Aortic smooth muscle cell (primary cell): ENCODE measurements around the genes FBXW4, FGF8, LDB1 and SUFU.

- RRBS = no CpG with 5 or more reads among the region's 26 CpGs
Measured at GRCh38 chr10:101310553-101311499, 43.1 kb upstream of the BTRC start.

DNA sequence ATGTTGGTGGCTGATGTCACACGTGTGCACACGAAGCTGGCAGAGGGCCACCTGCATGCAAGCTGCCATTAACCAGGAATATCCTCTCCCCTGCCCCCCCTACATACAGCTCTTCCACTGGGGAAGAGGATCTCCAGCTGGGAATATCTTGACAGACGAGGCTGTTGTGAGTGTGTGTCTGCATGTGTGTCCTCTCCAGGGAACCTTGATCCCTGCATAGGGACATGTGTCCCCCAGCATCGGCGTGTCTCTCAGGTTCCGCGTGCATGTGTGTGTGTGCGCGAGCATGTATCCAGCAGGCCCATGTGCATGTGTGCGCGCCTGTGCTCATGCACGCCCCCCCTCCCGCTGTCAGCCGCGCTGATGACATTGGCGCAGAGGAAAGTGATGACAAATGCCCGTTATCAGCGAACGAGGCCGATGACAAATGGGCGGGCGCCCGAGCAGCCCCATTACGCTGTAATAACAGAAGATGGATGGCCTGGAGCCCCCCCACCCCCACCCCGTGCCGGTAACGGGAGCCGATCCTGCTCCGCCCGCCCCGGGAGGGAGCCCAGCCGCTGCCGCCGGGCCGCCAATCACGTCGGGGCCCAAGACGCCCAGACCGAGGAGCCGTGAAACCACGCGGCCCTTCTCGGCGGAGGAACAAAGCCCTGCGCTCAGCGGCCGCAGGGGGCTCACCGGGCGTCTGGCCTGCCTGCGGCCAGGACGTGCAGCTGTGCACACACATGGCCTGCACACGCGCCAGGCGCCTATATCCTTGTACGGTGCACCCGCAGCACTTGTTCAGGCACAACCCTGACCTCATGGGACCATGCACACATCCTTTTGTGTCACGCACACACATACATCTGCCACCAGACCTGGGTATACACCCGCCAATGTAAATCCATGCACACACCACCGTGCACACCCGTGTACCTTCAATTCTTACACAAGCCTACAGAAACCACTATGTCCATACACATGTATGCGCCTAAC, 21.6 kb downstream of the POLL start:
- RRBS = 2% methylated on average over 9 of the region's 61 CpGs

GRCh38 chr10:101578750-101579105, 9.3 kb downstream of the POLL start:
- RRBS = no CpG with 5 or more reads among the region's 4 CpGs

DNA sequence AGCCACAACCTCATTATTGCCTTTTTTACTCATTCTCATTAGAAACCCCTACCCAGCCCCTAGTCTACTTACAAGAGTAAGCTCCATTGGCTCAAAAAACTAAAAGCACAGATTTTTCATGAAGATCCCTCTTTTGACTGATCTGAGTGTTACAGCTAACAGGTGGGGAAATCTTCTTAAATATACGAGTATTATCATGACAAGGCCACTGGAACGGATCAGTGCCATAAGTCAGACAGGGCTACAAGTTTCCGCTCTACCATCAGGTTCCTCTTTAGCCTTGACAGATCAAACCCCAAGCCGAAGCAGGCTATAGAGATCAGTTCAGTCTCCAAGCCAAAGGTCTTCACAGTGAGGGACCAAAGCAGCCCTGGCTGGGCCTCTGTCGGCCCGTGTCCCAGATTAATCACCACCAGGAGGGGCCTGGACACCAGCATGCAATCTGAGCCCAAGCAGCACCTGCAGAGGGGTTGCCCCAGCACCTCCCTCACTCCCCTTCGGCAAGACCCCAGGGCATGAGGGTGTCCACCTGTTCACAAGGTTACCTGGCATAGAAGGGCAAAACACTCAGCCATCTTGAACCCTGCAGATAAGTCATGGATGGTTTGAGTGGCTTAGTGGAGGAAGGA, 36.1 kb downstream of the FBXW4 start:
- RRBS = no CpG with 5 or more reads among the region's 7 CpGs

GRCh38 chr10:101694711-101695371, at the start of gene FBXW4:
TSS of gene FBXW4 (minus strand) at chr10:101695170.
- RRBS = 4% methylated on average over 36 of the region's 66 CpGs

- RRBS = under 1% methylated on average over 51 of the region's 105 CpGs
Measured at GRCh38 chr10:101775587-101776334, at the start of gene FGF8. TSS of gene FGF8 (minus strand) at chr10:101776114.

DNA sequence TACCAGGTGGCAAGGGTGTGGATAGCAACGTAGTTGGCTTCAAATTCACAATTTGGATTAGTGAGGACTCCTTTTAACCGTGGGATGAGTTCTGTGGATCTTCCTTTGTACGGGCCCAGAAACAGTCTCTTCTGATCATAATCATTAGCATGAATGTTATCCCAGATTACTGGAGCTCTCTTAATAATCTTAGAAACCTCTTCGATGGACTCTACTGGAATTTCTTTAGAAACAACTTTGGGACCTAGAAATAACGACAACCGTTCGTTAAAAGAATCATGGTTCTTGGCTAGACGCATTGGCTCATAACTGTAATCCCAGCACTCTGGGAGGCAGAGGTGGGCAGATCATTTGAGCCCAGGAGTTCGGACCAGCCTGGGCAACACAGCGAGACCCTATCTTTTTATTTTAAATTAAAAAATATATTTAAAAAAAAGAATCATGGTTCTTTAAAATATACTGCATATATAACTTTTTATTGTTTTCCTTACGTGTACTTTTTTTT, 14.4 kb downstream of the OGA start:
- RRBS = no CpG with 5 or more reads among the region's 11 CpGs

DNA sequence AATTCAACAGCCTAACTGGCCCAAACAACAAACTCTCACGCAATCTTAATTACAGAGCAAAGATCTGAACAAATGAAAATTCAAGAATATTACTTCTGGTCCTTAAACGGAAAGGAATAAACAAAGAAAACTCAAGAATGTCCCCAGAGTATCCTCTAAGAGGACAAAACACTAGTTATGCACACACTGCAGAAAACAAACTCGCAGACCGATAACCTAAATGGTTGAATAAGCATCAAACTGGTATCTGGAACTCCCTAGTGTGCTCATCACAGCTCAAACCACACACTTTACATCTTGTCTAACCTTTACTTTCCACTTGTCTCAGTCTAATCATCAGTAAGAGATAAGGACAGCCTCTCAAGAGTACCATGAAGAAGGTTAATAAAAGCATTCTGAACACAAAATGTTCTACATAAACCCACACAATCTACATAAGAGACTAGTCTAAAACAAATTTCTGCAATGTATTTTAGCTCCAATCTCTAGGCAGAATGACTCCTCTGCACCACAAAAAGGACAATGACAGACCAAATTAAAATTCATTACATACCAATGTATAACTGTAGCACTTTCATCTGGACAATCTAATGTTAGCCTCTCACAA, 3.5 kb downstream of the OGA start:
- RRBS = no CpG with 5 or more reads among the region's 4 CpGs

DNA sequence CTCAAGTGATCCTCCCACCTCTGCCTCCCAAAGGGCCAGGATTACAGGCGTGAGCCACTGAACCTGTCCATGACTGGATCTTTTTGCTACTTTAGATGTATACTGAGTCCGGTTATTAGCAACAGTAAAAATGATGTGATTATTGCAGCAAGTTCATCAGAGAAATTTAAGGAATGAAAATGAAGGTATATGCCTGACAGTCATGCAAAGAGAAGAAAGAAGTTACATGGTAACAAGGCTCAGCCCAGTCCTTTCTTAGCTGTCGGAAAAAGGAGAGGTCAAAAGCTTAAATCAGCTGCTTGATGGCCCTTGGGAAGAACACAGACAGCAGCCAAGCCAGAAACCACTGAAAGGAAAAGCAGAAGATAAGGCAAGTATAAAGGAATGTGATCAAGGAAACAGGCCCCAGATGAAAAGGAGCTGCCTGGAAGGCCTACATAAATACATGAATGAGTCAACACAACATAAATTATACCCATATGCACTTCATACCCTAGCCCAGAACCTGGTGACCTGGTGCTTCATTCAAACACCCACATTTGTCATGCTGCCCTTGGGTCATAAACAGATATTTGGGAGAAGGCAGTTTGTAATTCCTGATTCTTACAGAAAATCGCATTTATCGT, 94.6 kb upstream of the KCNIP2 start:
- RRBS = no CpG with 5 or more reads among the region's 5 CpGs

DNA sequence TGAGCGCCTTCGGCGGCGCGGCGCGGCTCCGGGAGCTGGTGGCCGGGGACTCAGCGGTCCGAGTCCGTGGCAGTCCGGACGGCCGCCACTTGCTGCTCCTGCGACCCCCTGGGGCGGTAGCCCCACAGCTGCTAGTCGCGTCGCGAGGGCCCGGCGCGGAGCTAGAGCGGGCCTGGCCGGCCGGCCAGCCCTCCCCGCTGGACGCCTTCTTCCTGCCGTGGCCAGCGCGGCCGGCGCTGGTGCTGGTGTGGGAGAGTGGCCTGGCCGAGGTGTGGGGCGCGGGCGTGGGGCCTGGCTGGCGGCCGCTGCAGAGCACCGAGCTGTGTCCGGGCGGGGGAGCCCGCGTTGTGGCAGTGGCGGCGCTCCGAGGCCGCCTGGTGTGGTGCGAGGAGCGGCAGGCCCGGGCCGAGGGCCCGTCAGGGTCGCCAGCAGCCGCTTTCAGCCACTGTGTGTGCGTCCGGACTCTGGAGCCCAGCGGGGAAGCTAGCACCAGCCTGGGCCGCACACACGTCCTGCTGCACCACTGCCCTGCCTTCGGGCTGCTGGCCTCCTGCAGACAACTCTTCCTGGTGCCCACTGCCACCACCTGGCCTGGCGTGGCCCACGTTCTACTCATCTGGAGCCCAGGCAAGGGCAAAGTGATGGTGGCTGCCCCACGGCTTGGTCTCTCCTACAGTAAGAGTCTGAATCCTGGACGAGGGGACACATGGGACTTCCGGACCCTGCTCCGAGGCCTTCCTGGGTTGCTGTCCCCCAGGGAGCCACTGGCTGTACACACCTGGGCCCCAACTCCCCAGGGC, 563 bp downstream of the HPS6 start:
- RRBS = 2% methylated on average over 34 of the region's 68 CpGs

GRCh38 chr10:102066312-102066894, 1.3 kb downstream of the HPS6 start:
- RRBS = no CpG with 5 or more reads among the region's 17 CpGs

- RRBS = 0% methylated on average over 12 of the region's 111 CpGs
Measured at GRCh38 chr10:102120041-102121004, at the start of gene LDB1. TSS of gene LDB1 (minus strand) at chr10:102120368.

- RRBS = no CpG with 5 or more reads among the region's 14 CpGs
Measured at GRCh38 chr10:102185913-102186671, 33.9 kb downstream of the NOLC1 start.

DNA sequence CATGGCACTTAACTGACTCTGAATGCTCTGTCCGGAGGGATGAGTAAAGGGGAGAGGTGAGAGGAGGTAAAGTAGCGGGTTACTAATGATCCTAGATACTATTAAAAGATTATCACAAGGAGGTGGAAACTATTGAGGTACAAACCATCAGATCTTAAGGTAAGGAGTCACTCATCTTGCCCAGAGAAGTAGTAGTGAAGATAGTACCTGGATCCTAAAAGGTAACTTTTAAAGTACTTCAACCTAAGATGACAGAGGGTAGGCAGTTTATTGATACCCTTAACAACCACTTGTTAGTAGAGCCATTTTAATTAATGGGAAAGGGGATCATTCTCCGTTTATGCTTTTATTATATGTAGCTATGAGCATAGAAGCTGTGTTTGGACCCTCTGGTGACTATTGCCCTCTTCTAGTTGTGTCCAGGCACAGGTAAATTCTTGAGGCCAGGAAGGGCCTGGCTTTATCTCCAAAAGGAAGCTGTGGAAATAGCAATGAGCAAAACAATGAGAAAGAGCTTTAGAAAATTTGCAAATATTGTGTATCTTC, 37.7 kb downstream of the GBF1 start:
- RRBS = no CpG with 5 or more reads among the region's 3 CpGs

DNA sequence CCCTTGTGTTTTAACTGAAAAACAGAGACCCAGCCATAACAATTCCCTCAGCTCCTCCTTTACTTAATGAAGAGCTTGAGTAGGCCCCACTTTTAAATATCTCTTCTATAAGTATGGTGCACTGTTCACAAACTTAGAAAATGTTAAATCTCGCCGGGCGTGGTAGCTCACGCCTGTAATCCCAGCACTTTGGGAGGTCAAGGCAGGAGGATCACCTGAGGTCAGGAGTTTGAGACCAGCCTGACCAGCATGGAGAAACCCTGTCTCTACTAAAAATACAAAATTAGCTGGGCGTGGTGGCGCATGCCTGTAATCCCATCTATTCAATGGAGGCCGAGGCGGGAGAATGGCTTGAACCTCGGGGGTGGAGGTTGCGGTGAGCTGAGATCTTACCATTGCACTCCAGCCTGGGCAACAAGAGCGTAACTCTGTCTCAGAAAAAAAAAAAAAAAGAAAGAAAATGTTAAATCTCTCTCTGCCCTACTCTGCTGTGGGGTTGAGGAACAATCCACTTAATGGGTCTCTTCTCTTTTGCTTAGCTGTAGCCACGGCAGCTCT, 66.6 kb downstream of the GBF1 start:
- RRBS = no CpG with 5 or more reads among the region's 12 CpGs

DNA sequence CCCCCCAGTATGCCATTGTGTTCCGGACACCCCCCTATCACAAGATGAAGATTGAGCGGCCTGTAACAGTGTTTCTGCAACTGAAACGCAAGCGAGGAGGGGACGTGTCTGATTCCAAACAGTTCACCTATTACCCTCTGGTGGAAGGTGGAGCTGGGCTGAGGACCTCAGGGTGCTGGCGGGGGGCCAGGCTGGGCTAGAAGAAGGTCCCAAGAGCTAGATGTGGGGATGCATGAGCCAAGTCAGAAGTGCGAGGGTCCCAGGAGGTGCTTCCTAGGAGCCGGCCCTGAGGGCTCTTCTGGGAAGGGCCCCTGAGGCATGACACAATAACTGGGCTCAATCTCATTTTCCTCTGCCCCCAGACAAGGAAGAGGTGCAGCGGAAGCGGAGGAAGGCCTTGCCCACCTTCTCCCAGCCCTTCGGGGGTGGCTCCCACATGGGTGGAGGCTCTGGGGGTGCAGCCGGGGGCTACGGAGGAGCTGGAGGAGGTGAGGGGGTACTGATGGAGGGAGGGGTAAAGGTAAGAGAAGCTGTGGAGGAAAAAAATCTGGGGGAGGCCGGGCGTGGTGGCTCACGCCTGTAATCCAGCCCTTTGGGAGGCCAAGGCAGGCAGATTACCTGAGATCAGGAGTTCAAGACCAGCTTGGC, 3.0 kb downstream of the NFKB2 start:
- RRBS = 94% methylated on average over 3 of the region's 16 CpGs

DNA sequence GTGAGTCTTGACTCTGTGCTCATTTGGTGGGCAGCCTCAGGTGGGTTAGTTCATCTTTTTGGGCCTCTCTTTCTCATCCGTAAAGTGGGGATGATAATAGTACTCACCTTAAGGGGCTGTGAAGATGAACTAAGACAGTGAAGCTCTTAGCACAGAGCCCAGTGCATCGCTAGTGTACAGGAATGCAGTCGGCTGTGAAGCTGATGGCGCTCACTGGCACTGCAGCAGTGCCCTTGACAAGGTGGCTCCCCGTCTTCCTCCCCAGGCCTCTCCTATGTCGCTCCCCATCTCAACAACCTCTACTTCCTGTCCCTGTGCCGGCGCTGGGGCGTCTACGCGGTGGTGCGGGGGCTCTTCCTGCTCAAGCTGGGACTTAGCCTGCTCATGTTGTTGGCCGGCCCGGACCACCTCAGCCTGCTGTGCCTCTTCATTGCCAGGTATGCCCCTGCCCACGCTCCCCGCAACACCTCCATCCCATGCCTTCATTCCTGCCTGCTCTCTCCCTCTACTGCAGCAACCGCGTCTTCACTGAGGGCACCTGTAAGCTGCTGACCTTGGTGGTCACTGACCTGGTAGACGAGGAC, 12.2 kb downstream of the MFSD13A start:
- RRBS = 87% methylated on average over 6 of the region's 19 CpGs

GRCh38 chr10:102503419-102504627, at the start of gene SUFU:
TSS of gene SUFU (plus strand) at chr10:102503972.
- RRBS = no CpG with 5 or more reads among the region's 73 CpGs

DNA sequence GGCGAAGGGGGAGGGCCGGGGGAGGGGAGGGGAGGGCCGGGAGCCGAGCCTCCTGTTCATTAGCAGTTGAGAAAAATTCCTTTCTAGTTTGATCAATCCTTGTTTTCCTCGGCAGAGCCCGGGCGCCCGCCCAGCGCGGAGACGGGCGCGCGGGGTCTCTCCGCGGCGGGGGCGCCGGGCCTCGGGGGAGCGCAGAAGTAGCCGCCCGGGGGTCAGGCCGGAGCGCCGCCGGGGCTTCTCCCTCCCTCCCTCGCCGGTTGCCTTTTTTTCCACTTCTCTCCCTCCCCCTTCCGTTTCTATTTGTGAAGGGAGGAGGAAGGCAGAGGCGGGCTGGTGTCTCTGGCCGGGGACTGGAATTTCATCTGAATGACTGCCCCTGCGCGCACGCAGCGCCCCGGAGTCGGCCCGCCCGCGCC, 702 bp upstream of the TRIM8 start:
- RRBS = 1% methylated on average over 28 of the region's 41 CpGs